Measurements from ENCODE around the gene MFSD4B.

DNA sequence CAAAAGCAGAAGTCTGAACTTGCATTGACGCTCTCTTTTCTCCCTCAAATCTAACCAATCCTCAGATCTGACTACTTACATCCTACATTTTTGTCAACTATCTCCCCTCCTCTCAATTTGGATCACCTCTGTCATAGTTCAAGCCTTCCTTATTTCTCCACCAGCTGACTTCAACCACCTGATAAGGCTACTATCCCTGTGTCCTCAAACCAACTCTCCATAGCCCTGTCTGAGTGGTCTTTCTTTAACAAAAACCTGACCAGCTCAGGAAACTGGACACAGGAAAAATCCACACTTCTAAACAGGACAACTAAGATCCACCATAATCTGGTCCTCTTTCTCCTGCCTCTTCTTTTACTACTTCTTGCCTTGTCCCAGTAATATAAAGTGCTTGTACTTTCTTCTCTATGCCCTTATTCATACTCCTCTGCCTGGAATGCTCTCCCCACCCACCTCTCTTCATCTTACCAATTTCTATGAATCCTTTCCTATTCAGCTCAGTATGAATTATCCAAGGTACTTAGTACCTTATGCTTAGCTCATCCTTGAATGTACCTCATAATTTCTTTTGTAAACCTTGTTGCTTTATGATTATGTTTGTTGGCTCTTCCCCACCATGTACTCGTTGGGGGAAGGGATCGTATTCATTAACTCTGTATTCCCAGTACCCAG is 159.6 kb downstream of the CDK19 start:
- PRO-cap = no peak

DNA sequence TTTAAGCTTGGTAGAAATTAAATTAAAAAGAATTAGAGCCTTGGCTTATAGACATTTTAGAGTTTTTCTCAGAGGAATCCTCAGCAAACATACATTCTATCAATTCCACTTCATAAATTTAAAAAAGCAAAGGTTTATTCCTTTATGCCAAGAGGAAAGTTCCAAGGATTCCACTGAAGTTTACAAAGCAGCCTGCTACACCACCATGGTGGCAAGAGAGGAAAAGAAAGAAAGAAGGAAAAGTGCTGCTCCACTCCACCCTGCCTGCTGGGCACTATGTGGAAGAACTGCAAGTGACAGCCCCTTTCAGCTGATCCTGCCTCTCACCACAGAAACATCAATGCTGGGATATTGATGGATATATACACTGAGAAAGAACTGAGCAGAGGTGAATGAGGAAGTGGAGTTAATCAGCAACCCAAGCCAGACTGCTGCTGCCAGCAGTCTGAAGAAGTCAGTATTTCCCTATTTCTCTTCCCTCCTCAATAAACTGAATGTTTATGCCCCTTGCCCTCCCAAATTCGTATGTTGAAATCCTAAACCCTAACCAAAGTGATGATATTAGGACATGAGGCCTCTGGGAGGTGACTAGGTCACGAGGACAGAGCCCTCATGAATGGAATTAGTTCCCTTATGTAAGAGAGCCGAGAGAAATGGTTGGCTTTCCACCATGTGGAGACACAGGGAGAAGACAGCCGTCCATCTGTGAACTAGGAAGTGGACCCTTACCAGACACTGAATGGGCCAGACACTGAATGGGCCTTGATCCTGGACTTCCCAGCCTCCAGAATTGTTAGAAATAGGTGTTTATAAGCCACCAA is 76.4 kb downstream of the CDK19 start:
- PRO-cap = no peak

DNA sequence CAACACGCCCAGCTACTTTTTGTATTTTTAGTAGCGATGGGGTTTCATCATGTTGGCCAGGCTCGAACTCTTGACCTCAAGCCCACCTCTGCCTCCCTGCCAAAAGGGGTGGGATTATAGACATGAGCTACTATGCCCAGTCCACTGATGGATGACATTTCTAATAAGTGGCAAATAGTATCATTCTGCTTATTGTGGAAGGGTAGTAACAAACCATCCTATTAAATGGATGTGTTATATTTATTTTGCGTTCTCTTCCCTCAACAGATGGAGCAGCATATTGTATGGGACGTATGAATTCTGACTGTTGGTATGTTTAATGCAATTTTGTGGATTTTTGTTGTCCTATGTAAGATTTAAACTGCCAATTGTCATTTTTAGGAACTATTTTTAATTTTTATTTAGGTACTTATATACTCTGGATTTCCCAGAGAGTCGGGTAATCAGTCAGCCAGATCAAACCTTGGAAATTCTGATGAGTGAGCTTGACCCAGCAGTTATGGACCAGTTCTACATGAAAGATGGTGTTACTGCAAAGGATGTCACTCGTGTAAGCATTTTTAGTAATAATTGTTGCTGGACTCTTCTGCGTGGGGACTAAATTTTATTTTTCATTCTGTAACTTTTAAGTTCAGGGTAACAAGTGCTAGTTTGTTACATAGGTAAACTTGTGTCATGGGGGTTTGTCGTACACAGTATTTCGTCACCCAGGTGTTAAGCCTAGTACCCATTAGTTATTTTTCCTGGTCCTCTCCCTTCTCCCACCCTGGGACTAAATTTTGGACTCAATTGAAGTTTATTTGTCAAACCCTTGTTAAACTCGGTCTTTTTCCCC is 17.5 kb downstream of the AMD1 start:
- PRO-cap = no peak

- PRO-cap = no peak
Observed at GRCh38 chr6:111126850-111127232, 39.5 kb downstream of the SLC16A10 start.

GRCh38 chr6:111231086-111231408 is 28.1 kb upstream of the MFSD4B start:
- PRO-cap = no peak

- PRO-cap = bidirectional peak, plus-strand start at chr6:111259328, minus-strand start at chr6:111259194
Observed at GRCh38 chr6:111258516-111259821, at the start of gene MFSD4B. TSS of gene MFSD4B (plus strand) at chr6:111259339.

DNA sequence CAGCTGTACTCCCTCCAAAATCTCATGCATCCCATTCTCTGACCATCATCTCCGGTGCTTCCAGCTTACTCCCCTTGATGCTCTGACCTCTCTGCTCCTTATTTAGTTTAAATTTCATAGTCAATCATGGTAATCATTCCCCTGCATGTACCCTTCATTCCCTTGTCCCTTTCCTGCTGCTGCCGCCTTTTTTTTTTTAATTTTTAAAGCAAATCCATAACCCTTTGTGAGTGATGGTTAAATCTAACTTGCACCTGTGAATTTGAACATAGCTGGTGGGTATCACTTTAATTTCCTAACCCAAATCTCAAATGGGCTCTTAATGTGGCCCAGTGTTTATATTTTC is 86.4 kb downstream of the MFSD4B start:
- PRO-cap = no peak

DNA sequence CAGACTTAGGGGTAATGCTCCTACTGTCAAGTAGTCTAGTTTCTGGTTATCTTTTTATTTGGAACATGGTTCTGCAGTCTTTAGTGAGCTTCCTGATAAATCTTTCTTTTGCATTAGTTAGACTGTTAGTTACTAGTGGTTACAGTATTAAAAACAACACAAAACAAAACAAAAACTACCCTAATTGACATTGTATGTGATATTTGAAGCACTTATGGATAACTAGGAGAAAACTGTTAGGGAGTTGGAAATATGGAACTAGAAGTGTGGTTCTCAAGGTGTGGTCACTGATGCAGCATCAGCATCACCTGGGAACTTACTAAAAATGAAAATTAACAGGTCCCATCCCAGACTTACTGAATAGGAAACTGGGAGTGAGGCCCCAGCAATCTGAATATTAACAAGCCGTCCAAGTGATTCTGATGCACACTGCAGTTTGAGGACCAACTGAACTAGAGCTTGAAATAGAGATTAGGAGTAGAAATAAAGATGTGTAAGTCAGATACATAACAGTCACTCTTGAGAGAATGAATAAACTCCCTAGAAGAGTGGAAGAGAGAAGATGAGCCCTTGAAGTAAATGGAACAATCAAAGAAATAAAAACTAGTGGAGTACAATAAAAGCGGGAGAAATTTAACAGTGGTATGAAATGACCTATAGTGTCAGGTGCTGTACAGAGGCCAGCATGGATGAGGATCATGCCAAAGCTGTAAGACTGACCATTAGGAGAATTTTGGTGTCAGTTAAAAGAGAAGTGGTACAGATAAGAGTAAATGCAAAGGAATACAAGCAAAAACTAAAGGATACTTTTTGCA is 17.0 kb upstream of the REV3L start:
- PRO-cap = no peak

GRCh38 chr6:111603016-111603503 is 2.6 kb downstream of the TRAF3IP2 start:
- PRO-cap = no peak

- PRO-cap = no peak
Observed at GRCh38 chr6:111654941-111655470, 49.3 kb upstream of the TRAF3IP2 start.

GRCh38 chr6:111668458-111669030 is 62.9 kb upstream of the TRAF3IP2 start:
- PRO-cap = no peak

DNA sequence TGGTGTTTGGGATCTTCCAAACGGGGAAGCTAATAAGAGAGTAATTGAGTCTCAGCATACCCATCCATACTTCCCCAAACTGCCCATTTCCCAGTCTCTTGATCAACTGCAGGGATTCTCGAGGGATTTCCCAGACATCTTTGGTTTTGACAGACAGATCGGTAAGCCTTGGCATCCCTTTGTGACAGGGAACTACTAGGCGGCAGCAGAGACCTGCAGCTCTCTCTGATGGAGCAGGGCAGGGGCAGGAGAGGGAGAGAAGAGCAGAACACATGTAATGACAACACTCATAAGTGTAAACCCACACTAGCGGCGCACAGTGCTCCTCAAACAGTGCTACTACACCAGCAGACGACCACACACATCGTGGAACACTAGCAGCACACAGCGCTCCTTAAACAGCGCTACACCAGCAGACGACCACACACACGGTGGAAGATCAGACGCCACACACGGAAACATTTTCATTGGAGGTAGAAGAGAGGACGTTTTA is 94.4 kb upstream of the TRAF3IP2 start:
- PRO-cap = no peak

GRCh38 chr6:111714916-111715816 is 109.5 kb upstream of the TRAF3IP2 start:
- PRO-cap = no peak

DNA sequence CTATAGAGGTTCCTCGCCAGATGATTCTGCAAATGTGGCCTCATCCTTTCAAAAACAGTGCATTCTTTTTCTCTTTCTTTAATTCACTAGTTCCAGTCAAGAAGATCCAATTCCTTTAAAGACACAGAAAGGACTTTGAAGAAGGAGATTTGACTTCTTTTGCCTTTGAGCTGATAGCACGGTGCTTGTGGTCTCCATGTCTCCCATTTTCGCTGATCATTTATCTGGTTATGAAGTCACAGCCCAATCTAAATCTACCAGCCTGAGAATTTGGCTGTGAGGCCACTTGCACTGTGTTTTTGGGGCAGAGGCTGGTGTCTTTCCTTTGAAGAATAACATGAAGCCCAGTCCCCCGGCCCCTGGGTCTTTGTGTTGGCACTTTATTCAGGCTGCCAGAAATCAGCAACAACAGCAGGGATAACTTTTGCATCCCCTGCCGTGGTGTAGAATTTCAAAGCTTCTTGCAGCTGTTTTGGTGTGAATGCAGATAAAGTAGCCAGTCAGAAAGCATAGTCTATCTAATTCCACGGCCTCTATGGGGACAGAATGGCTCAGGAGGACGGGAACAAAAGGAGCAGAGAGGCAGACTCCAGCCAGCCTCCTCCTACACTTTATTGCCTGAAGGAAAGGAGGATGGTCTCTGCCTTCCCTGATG is 125.6 kb upstream of the TRAF3IP2 start:
- PRO-cap = no peak

DNA sequence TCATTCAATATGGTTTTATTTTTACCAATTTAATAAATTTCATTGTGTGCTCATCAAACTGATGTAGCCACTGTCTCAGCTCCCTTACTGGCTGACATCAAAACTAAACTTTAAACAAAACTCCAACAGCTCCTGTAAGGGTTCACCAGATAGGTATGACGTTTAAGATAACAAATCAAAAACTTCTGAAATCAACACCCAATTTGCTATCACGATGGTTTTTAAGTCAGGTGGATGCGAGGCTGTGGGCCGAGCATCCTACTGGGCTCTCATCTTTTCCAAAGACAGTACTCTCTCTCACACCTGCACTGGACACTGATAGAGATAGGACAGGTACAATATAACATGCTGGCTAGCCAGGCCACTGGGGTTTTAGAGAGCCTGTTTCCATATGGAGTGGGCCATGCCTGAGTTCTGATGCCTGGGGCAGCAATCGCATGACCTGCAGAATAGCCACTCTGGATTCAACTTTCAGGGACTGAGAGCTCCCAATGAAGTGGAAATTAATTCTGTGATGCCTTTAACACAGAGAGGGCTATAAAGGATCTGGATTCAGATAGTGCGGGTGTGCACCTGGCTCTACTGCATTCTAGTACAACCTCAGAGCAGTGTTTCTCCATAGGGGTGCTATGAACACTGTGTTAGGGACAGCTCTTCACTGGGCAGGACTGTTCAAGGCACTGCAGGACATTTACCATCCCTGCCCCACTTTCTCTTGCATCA is 99.3 kb downstream of the FYN start:
- PRO-cap = bidirectional peak, plus-strand start at position 272 of the sequence, minus-strand start at position 112 of the sequence

- PRO-cap = no peak
Observed at GRCh38 chr6:111785280-111785596, 88.0 kb downstream of the FYN start.

DNA sequence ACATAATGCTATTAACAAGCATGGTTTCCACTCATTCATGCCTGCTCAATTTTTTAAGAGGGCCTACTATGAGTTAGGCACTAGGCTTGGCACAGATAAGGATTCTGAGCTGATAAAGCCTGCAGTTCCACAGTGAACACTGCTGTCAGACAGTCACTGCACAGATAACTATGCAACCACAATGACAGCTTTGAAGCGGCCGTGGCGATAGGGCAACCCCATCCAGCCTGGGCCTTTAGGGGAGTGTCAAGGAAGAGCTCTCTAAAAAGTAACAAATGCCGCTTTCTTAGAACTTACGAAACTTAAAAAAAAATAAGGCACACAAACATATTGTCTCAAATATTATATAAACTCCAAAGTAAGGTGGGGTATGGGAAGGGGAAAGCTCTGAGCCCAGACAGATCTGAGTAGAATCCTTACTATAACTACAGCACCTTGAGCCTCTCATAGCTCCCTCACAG is 29.6 kb downstream of the FYN start:
- PRO-cap = bidirectional peak, plus-strand start at position 238 of the sequence, minus-strand start at position 141 of the sequence

DNA sequence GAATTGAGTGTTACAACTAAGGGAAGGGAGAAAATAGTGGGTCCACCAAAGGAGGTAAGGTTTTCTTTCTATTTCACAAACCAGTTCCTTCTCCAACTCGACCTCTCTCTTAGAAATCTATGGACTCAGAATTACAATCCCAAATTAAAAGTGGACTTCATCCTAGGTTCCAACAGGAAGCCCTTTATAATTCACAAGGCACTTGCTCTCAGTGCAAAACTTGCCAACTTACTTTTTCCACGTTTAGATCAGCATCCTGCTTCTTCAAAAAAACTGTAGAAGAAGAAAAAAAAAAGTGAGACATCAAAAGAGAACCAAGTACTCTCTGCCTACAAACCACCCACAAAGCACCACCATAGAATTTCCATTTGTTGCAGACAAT is 26.9 kb downstream of the FYN start:
- PRO-cap = no peak

DNA sequence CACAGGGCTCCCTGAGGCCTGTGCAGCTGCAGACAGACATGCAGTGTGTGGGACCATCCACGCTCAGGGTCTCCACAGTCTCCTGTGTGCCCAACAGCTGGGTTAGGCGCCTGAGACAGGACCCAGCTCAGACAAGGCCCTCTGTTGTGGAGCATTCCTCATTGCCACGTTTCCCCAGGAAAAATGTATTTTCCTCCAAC is 22.6 kb downstream of the FYN start:
- PRO-cap = no peak

- PRO-cap = no peak
Observed at GRCh38 chr6:111874146-111874785, 1.0 kb upstream of the FYN start.

Measured in colic lymph node (tissue), 1 donor.